H4 (cell line): ENCODE results near the genes DIS3L2, ALPP, ALPG and ECEL1.

DNA sequence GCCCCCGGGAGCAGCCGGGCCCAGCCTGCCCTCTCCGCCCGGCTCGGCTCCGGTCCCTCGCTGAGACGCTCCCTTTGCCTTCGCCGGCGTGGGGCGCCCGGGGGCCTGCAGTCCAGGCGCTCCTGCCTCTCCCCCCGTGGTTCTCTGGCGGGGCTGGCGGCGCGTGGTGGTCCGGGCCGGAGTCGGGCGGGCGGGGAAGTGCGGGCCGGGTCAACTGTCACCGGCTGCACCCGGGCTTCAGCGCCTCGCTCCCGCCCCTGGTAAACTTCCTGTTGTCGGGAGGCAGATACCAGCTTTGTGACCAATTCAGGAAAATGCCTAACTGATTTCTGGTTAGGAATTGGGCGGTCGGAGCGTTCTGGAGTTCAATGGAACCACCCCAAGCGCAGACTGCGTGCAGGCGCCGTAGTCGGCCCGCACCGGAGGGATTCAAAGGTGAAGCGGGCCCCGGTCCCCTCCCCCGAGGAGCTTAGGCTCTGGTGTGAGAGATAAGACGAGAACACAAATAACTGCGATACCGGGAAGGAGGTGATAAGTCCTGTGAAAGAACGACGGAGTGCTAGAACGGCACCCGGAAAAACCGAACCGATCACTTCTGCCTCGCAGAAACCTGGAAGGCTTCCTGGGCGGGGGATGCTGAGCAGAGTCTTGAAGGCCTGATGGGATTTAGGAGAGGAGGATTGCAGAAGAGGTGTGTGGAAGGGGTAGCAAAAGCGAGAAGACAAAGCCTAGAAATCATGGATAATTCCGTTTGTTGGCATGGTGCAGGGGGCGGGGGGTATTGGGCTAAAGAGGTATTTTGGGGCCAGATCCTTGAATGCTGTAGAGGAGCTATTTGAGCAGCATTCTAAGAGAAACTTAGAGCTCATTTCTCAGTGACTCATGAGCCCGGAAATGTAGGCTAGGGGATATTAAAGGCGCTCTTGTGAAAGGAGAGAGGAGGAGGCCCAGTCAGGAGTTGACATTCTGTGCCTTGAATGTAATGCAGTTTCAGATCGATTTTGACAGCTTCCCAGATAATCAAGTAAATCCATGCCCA, 1.0 kb downstream of the CAB39 start:
- RAMPAGE, long total RNA = no peak

DNA sequence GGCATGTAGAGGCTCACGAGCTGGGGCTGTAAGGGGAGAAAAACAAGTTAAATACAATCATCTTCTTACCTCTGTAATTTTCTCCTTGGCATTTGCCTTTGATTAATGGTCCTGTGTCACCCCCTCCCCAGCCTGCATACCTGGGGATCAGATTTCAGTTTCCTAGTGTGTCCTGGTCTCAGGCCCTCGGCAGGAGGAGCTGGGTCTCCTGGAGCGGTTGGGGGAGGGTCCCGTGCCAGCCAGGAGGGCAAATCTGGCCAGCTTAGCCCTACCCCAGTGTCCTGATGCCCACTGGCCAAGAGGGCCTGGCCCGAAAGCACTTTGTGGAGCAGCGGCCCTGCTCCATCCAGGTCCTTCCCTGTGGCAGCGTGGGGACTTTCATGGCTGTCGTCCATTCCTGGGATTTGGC, 3.8 kb downstream of the ITM2C start:
- RAMPAGE, long total RNA = no peak

DNA sequence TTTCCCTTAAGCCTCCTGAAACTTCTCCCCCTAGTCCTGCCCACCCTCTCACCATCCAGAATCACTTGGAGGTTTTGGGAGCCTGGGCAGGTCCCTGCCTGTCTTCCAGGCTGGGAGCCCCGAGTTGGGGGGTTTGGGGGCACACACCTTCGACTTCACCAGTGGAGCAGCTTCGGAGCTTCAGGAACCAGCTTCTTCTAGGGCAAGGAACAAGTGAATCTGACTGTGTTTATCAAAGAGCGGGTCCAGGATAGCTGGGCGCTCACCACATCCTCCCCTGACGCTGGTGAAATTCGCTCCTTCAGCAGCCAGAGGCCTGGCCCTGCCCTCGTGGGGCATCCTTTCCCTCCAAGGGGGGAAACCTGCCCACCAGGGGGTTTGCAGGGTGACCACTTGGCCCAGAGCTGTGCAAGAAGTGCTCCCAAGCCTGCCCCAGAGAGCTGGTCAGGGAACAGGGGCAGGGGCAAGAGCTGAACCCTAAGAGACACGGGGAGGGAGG, 2.5 kb upstream of the GPR55 start:
- RAMPAGE, long total RNA = no peak

DNA sequence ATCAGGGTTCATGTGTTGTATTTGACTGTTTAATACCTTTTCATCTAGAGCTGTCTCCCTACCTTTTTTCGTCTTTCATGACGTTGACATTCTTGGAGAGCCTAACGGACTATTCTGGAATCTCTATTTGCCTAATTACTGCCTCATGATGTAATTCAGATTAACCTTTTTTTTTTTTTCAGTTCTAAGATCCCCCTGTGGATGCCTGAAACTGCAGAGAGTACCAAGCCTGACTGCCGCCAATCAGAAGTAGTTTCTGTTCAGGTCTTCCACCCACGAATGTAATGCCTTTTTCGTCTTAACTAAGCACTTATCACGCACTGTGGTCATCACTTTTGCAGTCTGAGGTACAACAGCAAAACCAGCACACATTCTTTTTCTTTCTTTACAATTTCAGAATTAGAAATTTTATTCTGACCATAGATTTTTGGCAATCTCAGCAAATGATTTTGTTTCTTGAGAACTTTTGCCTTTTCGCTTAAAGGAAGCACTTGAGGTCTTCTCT, 31.8 kb upstream of the GPR55 start:
- RAMPAGE, long total RNA = no peak

GRCh38 chr2:230981904-230982125, 14.1 kb upstream of the SPATA3 start:
- RAMPAGE, long total RNA = no peak

GRCh38 chr2:231189562-231190564, 8.6 kb upstream of the ARMC9 start:
- RAMPAGE, long total RNA = no peak

- RAMPAGE, long total RNA = no peak
Measured at GRCh38 chr2:231320948-231321515, 74.5 kb upstream of the B3GNT7 start.

GRCh38 chr2:231383590-231383963, 11.9 kb upstream of the B3GNT7 start:
- RAMPAGE, long total RNA = no peak

- RAMPAGE, long total RNA = no peak
Measured at GRCh38 chr2:231386334-231386958, 9.1 kb upstream of the B3GNT7 start.

- RAMPAGE, long total RNA = no peak
Measured at GRCh38 chr2:231392979-231394027, 2.2 kb upstream of the B3GNT7 start.

DNA sequence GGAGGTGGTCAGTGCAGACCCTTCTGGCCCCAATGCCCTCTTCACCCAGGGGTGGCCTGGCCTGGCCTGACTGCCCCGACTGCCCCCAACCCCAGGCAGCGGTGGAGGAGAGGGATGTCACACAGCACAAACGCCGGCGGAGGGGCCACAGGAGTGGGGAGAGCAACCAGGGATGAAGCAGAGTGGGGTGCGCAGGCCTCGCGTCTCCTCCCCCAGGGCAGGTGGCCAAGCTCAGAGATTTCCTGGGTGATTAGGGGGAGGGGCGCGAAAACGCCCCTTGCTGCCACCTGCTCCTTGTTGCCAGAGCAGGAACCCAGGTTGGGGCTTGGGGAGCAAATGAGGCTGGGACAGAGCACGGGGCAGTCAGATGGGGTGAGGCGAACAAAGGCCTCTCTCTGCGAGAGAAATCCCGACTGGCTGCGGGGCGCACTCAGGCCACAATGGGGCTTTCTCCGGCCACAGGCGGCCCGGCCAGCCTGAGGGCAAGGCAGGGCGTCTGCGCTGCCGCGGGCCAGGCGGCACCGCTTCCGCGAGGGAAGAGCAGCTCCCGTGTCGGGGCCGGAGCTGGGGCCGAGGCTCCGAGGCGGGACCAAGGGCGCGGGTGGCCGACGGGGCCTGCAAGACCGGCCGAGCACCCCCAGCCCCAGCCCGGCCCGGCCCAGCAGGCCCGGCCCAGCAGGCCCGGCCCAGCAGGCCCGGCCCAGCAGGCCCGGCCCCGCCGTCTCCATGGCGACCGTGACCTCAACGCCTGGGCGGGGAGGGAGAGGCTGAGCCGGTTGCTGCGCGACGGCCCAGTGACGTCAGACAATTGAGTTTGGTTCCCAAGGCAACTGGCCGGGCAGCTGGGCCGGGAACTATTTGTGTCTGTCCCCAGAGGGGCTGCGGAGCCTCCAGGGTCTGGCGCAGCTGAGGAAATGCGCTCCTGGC, 11.6 kb downstream of the TEX44 start:
- RAMPAGE, long total RNA = no peak

- RAMPAGE, long total RNA = no peak
Measured at GRCh38 chr2:231615100-231615349, 22.4 kb downstream of the TEX44 start.

DNA sequence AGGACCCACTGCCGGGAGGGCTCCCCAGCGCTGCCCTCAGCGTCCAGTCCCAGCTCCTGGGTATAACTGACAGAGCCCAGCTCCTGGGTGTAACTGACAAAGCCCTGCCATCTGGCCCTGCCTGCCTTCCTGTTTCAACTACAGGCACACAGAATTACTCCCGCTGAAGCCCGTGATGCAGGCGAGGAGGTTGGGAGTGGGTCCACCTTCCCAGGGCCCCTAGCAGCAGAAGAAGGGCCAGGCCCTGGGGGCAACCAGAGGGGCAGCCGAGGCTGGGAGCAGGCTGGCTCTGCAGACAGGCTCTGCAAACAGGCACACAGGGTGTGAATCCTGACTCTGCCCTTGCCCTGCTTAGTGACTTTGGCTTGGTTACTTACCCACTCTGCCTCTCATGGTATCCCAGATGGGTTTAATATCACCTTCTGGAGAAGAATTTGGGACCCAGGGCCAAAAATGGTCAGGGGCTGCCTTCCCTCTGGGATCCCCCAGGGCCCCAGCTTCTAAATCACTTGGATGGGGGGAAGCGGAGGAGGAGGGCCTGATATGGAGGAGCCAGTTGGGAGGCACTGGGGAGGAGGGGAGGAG, 25.4 kb upstream of the PTMA start:
- RAMPAGE, long total RNA = no peak

DNA sequence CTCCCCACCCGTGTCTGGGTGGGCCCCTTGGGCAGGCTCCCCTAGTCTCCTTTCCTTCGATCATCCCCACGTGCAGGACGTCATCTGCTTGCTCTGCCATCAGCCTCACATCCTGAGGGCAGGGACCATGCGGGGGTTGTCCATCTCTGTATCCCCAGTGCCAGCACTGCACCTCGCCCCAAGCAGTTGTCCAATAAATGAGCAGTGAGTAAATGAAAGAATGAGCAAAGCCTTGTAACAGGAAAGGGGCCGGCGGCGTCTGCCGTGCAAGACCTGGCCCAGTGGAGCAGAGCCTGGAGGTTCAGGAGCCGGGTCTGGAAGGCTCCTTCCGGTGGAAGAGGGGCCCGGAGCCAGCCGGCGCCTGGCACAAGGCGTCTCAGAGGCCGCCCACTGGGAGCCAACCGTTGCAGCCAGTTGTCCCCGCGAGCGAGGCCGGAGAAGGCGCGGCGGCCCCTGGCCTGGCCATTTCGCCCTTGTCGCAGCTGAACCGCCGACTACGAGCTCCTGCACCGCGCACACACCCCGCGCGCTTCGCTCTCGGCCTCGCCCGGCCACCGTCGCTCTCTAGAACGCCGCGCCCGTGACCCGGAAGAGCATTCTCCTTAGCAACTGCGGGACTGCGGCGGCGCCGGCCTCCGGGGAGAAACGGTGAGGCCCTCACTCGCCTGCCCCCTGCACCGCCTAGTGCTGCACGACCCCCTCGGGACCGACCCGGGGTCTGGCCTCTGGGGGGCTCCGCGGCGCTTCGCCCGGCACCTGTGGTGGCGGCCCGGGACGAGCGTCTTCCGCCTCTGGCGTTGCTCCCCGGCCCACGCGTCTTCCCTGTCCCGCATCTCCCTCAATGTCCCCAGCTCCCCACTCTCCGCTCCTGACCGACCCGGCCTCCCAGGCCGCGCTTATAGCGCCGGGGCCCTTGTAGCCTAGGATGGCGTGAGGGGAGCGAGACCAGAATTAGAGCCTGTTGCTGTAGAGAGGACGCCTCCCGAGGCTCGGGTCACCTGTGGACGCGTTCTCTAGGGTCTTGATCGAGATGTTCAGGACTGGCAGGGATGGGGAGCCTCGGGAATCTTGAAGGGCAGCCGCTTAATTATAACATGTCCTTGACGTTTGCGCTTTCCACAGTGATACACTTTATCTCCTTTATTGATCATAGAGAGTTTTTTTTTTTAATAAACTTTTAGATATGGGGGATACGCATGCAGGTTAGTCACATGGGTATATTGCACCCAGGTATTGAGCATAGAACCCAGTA, at the start of gene DIS3L2:
DIS3L2 (plus strand) TSS at position 596 of the 1,252 bp plus-strand sequence.
- RAMPAGE, long total RNA = no peak

GRCh38 chr2:232310148-232310837, 68.3 kb upstream of the ALPP start:
- RAMPAGE, long total RNA = no peak

- RAMPAGE, long total RNA = no peak
Measured at GRCh38 chr2:232378433-232379008, at the start of gene ALPP. ALPP (plus strand) TSS chr2:232378751.

DNA sequence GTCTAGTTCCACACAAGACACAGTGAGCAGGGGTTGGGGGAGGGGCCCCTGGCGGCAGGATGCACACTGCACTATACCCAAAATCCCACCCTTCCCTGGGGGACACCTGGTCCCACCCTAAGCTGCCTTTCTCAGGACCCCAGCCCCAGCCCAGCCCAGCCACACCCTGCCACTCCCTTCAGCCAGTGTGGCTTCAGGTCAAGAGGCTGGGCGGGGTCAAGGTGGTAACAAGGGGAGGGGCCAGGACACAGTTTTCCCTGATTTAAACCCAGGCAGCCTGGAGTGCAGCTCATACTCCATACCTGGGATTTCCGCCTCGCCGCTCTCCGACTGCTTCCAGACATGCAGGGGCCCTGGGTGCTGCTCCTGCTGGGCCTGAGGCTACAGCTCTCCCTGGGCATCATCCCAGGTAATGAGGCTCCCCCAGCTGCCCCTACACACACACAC, at the start of gene ALPG:
ALPG (plus strand) TSS at position 292 of the 447 bp plus-strand sequence.
- RAMPAGE, long total RNA = no peak

DNA sequence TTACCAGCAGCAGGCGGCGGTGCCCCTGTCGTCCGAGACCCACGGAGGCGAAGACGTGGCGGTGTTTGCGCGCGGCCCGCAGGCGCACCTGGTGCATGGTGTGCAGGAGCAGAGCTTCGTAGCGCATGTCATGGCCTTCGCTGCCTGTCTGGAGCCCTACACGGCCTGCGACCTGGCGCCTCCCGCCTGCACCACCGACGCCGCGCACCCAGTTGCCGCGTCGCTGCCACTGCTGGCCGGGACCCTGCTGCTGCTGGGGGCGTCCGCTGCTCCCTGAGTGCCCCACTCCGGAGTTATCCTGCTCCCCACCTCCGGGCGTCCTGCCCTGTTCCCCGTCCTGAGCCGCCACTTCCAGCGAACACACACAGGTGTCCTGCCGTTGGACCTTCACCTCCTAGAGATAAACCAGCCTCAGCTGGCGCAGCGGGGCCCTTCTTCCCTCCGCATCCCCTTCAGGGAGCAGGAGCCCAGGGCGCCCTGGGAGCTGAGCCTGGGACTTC, 3.0 kb downstream of the ALPI start:
- RAMPAGE, long total RNA = no peak

DNA sequence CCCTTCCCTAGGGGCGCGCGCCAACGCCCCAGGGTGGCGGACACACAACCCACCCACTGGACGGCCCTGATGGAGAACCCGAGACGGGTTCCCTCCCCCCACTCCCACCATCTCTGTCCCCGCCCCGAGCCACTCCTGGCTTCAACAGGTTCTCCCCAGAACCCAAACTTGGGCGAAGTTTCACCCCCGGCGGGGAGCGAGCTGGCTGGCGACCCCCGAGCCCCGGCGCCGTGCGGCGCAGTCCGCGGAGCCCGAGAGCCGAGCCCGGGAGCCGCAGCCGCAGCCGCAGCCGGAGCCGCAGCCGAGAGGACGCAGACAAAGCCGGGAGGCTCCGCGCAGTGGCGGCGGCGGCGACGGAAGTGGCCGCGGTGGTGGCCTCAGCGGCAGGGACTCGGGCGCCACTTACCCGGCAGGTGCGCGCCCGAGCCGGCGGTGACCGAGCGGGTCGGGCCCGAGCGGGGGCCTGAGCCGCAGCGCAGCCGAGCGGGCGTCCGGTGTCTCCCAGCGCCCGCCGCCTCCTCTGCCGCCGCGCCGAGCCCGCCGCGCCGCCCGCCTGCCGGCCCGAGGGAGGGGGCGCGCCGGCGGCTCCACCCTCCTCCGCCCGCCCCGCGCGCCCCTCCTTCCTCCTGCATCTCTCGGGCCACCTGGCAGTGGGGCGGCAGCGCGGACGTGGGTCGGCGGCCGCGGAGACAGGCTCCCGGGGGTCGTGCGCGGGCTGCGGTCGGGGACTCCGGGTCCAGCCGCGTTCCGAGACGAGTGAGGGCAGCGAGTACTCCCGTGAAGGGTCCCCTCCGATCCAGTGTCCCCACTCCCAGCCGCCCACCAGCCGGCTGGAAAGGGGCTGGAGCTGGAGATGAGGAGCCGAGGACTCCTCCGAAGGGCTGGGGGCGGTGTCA, at the start of gene ECEL1:
ECEL1 (minus strand) TSS at position 522 of the 896 bp plus-strand sequence.
- RAMPAGE, long total RNA = no peak

DNA sequence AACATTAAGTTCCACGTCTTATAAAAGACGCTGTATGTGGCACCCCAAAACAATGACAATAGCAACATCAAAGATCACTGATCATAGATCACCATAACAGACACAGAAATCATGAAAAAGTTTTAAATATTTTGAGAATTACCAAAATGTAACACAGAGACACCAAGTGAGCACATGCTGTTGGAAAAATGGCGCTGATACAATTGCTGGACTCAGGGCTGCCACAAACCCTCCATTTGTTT, 437 bp downstream of the TIGD1 start:
- RAMPAGE, long total RNA = no peak